Aorta (tissue), 1 donor: ENCODE results near the gene MTURN.

- PRO-cap = no peak
These were observed 215.2 kb downstream of the CREB5 start for GRCh38 chr7:28627574-28627786.

- PRO-cap = no peak
These were observed 272.4 kb downstream of the CREB5 start for GRCh38 chr7:28684791-28685117.

GRCh38 chr7:28745328-28745797 is 212.8 kb downstream of the TRIL start:
- PRO-cap = no peak

DNA sequence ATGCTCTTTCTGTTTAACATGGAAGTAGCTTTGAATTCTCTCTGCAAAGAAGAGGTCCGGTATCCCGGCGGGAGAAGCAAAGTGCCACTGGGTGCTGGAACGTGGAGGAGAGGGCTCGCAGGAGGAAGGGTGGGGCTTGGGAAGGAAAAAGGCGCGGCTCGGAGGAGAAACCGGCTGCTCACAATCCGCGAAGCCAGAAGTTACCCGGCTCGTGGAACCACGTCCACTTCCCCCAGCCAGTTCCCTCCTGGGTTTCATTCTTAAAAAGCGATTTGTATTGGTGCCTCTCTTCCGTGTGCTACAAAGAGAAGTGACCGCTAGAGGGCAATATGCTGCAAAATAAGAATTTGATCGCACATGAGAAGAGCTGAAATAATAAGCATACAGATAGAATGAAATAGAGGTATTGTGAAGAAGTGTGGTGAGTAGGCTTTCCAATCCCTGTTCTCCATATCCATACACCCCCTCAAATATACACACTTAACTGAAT is 31.2 kb downstream of the TRIL start:
- PRO-cap = no peak

- PRO-cap = no peak
These were observed 77.2 kb upstream of the TRIL start for GRCh38 chr7:29035279-29035874.

DNA sequence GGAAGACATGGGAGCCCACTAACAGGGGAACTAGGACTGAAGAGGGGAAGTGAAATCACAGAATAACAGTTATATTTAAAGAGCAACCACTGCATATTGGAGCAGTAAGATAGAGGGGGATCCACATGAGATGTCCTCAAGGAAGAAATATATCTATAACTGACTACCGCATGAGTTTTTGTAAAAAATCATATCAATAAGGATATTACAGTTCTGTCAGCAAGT is 10.4 kb downstream of the CPVL start:
- PRO-cap = no peak

DNA sequence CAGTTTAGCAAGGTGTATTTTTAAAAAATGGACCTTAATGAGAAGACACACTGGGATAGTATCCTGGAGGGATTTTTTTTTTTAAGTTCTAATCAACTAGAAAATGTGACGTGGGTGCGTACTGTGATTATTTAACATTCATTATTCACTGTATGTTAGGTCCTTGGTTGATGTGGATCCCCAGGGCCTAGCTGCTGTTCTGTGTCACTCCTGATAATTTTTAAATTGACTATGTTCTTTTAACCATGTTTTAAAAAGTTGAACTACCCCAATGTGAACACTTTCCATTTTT is 1.4 kb upstream of the CHN2 start:
- PRO-cap = no peak

DNA sequence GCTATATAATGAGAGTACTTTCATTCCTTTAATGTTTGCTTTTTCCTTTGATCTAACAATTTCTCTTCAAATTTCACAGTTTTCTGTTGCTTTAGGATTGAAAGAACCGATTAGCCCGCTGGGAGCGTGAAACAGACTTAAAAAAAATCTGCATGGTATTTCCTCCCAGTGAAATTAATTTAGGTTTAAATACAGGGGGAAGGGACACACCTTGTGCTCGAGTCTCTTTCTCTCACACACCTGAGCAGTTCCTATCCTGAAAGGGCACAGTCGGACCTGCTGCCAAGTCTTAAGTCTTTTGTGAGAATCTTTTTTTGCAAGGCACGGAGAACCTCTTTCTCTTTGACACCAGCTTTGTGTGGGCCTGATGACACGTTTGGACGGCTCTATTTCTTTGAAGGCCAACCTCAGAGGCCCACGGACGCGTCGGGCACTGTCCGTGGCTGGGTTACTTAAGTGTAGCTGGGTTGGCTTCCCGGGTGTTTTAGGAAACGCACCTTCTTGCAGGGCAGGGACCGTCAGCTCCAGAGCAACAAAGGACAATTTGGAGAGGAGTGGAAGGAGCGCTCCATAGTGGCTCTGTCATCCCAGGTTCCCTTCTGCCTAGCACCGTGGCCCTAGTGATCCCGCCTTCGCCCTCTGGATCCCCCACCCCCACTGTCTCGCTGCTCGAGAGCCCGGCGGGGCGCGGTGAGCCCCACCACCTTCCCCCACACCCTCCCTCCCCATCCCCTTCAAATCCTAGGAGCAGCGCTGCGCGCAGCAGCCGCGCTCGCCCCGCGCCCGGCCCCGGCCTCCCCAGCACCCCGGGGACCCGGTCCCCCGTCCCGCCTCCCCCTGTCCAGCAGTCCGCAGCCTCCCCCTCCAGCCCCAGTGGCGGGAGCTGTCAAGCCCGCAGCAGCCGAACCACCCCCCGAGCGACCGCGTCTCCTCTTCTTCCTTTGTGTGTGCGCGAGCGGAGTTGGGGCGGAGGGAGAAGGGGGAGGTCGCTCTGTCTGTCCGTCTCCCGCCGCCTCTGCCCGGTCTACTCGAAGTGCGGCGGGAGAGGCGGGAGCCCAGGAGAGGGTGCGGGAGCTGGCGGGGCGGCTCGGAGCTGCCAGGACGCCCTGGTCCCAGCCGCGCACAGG is 733 bp upstream of the CHN2 start:
- PRO-cap = no peak

DNA sequence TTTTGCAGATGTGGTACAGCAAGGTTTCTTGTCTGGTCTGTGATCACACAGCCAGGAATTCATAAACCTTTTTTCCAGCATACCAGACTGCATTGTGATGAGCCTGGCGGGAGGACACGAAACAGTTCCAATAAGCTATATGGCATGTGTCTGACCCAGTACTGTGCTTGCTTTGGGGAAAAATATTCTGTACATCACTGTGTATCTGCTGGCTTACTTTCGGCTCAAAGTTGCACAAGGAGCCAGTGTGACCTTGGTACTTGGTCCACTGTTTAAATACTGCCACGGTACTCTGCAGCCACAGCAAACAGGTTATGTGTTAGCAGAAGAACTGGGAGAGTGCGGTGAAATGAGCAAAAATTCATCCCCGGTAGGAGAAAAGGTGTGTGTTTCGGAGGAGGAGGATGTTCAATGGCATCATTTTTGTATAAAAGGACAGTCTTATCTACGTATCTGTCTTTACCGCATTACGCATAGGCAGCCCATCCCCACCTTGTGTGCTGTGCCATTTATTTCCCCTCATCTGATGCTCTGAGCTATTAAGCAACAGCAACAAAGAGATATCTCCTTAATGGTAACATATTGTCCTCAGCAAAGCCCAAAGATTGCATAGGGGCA is 36.5 kb downstream of the CHN2 start:
- PRO-cap = no peak

DNA sequence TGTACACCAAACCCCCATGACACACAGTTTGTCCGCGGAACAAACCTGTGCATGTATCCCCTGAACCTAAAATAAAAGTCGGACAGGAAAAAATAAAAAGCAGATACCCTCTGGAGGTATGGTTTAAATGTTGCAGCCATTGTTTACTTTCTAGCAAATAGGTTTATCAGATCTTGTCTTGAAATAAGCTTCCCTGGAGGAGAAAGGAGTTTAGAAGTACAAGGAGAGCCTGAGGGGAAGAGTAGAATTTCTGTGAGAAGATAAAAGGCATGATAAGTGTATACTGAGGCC is 41.3 kb downstream of the CHN2 start:
- PRO-cap = no peak

DNA sequence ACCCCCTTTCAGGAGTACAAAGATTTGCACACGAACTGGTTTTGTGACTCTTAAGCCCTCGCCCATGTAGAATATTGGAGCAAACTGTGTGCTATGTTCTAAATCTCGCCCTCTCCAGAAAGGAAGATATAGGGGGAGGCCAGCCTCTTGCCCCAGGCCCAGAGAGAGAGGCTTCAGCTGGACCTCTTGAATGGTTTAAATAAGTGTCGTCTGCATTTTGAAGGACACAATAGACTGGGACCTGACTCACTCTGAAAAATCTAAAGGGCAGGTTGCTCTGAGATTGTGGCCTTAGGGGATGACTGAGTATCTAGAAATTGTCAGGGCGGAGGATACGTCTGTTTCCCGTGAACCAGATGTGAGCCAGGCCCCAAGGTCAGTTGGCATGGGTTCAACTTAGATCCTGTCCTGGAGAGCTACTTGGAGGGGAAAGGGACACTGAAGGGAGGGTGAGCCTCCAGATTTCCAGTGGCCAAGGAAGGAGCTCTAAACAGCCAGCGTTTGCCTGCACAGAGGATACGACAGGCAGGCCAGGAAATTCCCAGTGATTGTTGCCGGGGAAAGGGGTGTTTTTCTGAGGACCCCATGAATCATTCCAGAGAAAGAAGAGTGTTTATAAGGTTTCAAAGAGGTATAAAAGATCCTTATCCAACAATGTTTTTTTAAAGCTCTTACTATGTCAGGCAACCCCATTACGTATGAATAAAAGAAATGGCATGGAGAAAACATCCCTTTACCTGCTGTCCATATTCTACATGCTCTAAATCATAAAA is 110.2 kb downstream of the CHN2 start:
- PRO-cap = no peak

GRCh38 chr7:29413427-29414077 is 150.1 kb upstream of the PRR15 start:
- PRO-cap = no peak

DNA sequence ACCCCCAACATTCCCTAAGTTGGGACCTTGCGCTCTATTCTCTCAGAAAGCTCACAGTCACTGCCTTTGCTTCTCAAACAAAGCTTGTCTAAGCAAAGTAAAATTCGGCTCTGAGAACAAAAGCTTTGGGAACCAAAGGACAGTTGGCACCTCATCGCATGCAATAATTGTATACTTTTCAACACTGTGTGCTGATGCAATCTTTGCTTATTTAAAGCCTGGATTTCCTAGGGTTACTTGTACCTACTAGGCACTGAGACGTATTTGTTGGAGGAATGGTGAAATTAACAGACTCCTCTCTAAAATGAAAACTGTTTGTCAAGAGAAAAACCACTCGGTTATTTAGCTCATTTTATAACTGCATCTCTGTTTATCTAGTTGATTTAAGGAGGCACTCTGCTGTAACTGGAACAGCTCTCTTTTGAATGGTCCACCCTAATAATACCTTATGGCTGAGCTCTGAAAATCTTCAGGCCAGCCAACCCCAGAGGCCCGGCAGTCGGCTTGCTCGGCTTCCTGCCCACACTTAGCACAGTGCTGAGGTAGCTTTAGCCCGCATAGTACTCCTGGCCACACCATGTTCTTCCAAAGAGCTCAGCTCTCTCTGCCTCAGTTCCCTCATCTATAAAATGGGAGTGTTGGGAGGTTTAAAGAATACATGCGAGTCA is 80.2 kb upstream of the PRR15 start:
- PRO-cap = no peak

DNA sequence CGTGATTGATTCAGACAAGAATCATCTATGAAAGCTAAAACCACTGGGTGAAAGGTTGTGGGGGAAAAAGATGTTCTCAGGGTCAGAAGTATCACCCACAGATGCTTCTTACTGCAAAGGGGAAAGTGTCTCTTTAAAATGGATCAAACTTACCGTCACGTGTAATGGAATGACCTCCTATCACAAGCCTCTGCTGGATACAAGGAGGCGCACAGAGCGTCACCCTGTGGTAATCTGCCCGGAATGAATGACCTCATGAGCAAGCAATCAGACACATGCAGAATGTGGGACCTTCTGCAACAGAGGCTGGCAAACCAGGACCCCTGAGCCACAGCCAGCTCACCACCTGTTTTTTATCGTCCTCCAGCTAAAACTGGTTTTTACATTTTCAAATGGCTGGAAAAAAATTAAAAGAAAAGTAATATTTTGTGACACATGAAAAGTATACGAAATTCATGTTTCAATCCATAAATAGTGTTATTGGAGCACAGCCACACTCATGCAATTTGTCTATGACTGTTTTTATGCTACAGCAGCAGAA is 33.1 kb downstream of the WIPF3 start:
- PRO-cap = no peak

DNA sequence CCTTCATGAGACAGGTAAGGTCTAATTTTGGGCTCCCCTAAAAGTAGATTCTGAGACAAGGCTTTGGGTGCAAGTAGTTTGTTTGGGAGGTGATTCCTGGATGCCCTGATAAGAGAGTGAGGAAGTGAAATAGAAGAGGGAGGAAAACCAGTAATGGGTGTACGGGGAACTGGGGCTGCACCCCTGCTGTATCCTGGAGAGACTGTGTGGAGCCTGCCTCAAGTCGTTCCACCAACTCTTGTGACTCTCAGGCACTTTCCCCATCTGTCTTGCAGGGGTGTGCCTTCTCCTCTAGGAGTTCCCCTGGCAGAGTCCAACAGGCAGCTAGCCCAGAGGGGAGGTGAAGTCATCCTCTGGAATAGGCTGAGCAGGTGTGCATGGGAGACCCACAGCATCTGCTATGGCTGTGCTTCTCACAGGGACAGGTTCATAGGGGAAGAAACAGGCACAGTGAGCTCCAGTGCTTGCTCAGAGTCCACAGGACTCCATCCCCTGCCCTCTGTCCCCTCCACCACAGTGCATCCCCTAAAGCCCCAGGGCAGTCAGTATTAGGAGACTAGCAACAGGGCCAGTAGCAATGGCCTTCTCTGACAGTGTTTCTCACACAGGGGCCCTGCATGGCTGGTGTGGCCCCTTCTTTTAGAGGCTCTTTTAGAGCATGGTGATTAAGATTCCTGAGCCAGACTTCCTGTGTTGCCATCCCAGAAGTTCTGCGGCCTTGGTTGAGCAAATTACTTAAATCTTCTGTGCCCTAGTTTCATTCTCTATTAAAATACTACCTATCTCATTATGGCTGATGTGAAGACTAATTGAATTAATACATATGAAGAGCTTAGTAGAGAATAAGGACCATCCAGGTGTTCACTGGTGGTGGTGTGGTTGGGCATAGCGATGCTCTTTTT is 46.9 kb downstream of the WIPF3 start:
- PRO-cap = no peak

GRCh38 chr7:29915367-29916149 is 74.0 kb downstream of the SCRN1 start:
- PRO-cap = no peak

GRCh38 chr7:30134702-30135627 is at the start of gene MTURN:
TSS of gene MTURN (plus strand) at chr7:30134986.
- PRO-cap = unidirectional peak, plus-strand start at chr7:30134820; bidirectional peak, plus-strand start at chr7:30134937, minus-strand start at chr7:30134887

- PRO-cap = no peak
These were observed 23.0 kb downstream of the MTURN start for GRCh38 chr7:30157629-30158269.

GRCh38 chr7:30284168-30284541 is 242 bp upstream of the ZNRF2 start:
- PRO-cap = no peak

GRCh38 chr7:30285736-30286453 is 1.5 kb downstream of the ZNRF2 start:
- PRO-cap = unidirectional peak, minus-strand start at chr7:30286087